Neuron (in vitro differentiated cells): ENCODE results near the genes SLC9A3 and TERT.

DNA sequence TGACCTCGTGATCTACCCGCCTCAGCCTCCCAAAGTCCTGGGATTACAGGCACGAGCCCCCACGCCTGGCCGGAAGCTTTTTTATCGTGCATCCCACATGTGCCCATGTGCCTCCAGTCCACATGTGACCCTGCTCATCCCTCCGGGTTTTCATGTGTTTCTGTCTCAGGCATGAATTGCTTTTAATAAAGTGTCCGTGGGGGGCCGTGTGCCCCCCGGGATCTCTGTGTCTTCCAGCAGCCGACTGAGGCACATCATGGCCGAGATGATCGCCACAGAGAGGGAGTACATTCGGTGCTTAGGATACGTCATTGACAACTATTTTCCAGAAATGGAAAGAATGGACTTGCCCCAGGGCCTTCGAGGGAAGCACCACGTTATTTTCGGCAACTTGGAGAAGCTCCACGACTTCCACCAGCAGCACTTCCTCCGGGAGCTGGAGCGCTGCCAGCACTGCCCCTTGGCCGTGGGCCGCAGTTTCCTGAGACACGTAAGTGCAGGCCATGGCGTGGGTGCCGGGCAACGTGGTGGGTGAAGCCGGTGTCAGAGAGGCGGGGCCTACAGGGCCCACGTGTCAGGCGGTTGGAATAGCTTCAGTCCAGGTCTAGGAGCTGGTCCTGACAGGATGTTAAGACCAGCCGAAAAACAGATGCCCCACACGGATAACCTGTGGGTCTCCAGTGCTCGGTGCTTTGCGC lies 22.0 kb upstream of the LRRC14B start:
- PRO-cap, result no peak

GRCh38 chr5:200826-201575 lies 9.7 kb downstream of the LRRC14B start:
- PRO-cap, result no peak

GRCh38 chr5:399624-400735 lies 43.0 kb upstream of the EXOC3 start:
- PRO-cap, result unidirectional peak, minus-strand start at chr5:400003; unidirectional peak, minus-strand start at chr5:400039

DNA sequence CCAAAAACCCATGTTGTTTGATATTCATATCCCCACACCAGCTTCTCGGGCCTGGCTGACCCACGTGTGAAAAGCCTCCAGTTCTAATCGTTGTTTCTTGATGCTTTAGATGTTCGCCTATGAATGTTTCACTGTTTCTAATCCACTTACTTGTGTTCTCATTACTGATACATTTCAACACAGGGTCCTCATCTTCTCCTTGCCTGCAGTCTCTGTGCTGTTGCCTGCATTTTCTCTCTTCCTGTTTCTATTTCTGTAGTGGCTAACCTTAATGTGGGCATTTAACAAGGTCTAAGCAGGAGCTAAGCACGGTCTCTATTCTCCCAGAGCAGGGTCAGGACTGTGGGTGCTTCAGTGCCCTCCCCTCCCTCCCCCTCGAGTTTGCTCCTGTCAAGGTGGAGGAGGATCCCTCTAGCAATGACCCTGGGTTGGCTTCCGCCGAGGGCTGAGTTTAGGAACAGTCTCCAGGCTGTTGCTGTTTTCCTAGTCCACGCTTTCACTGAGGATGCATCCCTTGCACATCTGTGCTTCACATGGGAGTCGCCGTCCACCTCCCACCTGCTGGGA lies 2.5 kb upstream of the EXOC3 start:
- PRO-cap, result no peak

DNA sequence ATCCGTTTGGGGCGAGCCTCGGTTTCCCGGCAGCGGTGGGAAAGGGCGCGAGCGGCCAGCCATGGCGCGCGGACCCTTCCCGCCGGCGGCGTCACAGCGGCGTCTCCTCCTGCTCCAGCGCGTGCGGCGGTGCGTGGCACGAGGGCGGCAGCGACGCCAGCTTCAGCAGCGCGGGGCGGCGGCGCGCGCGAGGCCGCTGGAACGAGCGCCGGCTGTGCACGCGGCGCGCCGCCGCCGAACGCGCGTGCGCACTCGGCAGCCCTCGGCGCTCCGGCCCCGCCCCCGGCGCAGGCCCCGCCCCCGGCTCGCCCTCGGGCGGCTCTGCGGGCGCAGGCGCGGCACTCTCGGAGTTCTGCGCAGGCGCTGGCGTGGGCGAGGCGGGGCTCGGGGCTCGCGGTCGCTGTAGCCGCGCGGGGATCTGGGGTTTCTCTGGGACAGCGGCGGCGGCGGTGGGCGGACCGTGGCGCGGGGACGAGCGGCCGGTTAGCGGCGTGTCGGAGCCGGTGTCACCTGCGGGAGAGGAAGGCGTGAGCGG lies 30.0 kb downstream of the EXOC3 start:
- PRO-cap, result bidirectional peak, plus-strand start at position 382 of the sequence, minus-strand start at position 135 of the sequence

DNA sequence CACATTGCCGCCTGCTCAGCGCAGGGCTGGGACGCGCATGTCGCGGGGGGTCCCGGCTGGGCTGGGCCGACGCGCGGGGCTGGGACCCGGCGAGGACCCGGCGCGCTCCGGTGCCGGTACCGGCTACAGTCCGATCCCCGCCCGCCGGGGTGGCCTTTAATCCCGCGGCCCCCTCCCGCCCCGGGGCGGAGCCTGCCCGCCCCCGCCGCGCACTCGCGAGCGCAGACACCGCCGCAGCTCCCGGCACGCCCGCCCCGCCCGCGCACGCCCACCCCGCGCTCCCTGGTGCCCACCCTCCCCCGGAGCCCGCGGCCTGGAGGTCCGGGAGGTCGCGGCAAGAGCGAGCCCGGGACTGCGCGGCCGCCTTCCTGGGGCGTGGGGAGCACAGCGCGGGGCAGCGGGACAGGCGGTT lies at the start of gene SLC9A3:
Gene SLC9A3, minus strand, starts transcription at position 132 of the 412 bp plus-strand sequence.
- PRO-cap, result no peak

- PRO-cap, result no peak
Observed at GRCh38 chr5:870166-870655, 19.4 kb upstream of the ZDHHC11 start.

DNA sequence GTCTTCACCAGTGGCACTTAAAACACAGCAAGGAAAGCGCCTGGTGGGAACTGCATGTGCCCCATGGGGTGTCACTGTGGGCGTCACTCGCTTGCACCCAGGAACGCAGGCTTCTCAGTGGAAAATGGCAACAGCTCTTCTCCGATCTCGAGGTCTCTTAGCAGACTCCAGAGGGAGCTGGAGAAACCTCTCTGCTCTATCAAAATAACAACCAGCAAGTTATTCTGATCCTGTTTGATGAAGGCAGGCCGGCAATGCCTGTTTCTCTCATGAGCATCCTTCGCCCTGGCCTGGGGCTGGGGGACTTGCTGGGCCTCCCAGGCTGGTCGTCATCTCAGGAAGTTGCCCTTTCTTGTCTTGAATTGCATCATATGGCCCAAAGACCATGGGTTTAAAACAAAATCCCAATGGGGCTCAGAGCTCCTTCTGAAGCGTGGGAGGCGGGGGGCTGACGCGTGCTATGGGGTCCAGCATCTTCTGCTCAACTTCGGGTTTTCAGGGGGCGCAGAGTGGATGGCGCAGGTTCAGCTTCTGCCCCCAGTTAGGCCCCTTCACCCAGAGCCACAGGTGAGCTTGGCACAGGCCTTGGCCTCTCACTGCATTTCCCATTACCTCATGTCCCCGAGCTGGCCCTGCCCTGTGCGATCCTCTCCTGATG lies 55.7 kb downstream of the TRIP13 start:
- PRO-cap, result no peak

- PRO-cap, result no peak
Observed at GRCh38 chr5:957413-958125, 51.0 kb upstream of the NKD2 start.

DNA sequence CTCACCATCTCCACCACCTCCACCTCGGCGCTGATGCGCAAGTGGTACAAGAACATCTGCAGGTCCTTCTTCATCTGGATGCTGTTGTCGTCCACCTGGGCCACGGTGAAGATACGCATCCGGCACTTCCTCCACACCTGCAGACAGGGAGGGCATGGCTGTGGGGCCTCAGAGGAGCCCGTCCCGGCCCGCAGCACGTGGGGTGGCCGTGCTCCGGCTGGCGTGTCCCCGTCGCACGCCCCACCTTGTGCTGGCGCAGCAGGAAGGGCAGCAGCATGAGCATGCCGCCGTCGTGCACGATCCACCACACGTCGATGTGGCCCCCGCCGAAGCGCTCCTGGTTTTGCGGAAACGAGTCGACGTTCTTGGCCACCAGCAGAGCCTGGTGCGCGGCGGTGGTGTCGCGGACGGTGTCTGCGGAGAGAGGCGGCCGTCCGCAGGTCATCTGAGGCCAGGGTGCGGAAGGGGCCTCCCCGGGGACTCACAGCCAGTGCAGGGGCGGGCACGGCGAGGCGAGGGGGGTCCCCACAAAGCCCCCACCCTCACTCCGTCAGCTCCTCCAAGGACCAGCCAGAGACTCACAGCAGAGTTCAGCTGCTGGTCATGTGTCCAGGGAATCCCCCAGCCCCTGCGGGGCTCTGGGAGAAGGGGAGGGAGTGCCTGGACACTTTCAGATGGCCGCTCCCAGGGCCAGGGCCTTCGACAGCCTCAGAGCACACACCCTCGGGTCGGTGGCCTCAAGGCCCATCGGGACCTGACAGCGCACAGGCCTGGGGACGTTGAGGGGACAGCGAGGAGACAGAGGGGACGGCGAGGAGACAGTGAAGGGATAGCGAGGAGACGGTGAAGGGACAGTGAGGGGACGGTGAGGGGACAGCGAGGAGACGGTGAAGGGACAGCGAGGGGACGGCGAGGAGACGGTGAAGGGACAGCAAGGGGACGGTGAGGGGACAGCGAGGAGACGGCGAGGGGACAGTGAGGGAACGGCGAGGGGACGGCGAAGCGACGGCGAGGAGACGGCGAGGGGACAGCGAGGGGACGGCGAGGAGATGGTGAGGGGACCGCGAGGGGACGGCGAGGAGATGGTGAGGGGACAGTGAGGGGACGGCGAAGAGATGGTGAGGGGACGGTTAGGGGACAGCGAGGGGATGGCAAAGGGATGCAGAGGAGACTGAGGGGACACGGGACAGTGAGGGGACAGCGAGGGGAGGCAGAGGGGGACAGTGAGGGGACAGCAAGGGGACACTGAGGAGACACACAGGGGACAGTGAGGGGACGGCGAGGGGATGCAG lies 47.6 kb downstream of the SLC12A7 start:
- PRO-cap, result no peak

- PRO-cap, result no peak
Observed at GRCh38 chr5:1092057-1092469, 19.8 kb downstream of the SLC12A7 start.

- PRO-cap, result no peak
Observed at GRCh38 chr5:1102809-1103416, 8.9 kb downstream of the SLC12A7 start.

DNA sequence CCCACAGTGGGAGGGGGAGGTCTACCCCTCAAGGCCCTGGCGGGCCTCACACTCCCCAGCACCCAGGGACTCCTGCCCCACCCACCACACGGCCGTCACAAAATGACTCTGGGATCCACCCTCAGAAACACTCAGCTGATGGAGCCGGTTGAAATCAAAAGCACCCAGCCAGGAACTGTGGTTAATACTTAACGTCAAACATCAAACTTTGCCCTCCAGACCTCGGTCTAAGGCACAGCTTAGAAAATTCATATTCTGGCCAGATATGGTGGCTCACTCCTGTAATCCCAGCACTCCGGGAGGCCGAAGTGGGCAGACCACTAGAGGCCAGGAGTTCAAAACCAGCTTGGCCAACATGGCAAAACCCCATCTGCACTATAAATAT lies 6.0 kb downstream of the SLC12A7 start:
- PRO-cap, result no peak

DNA sequence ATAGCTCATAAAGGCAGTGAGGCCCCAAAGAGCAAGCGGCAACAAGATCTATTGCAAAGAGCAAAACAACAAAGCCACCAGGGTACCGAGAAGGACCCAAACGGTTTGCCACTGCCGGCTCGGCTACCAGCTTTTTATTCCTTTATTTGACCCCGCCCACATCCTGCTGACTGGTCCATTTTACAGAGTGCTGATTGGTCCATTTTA lies 28.5 kb upstream of the SLC6A19 start:
- PRO-cap, result no peak

DNA sequence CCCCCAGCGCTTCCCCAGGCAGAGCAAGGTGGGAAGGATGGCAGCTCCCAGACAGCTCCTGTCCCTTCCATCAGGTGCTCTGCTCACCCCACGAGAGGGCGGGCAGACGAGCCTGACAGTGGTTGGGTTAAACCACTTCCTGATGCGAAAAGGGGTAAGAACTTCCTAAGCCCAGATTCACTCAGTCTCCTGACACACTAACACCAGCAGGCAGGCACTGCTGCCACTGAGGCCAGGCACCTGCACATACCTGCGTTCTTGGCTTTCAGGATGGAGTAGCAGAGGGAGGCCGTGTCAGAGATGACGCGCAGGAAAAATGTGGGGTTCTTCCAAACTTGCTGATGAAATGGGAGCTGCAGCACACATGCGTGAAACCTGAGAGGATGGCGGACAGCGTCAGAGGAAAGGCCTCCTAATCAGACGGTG lies 29.9 kb downstream of the SLC6A18 start:
- PRO-cap, result no peak

GRCh38 chr5:1294024-1295341 lies at the start of gene TERT:
Gene TERT (minus strand): TSS chr5:1295068.
- PRO-cap, result unidirectional peak, plus-strand start at chr5:1294632; bidirectional peak, plus-strand start at chr5:1295235, minus-strand start at chr5:1295052

- PRO-cap, result no peak
Observed at GRCh38 chr5:1338796-1339330, 6.0 kb downstream of the CLPTM1L start.

GRCh38 chr5:1344021-1344692 lies 742 bp downstream of the CLPTM1L start:
- PRO-cap, result no peak

DNA sequence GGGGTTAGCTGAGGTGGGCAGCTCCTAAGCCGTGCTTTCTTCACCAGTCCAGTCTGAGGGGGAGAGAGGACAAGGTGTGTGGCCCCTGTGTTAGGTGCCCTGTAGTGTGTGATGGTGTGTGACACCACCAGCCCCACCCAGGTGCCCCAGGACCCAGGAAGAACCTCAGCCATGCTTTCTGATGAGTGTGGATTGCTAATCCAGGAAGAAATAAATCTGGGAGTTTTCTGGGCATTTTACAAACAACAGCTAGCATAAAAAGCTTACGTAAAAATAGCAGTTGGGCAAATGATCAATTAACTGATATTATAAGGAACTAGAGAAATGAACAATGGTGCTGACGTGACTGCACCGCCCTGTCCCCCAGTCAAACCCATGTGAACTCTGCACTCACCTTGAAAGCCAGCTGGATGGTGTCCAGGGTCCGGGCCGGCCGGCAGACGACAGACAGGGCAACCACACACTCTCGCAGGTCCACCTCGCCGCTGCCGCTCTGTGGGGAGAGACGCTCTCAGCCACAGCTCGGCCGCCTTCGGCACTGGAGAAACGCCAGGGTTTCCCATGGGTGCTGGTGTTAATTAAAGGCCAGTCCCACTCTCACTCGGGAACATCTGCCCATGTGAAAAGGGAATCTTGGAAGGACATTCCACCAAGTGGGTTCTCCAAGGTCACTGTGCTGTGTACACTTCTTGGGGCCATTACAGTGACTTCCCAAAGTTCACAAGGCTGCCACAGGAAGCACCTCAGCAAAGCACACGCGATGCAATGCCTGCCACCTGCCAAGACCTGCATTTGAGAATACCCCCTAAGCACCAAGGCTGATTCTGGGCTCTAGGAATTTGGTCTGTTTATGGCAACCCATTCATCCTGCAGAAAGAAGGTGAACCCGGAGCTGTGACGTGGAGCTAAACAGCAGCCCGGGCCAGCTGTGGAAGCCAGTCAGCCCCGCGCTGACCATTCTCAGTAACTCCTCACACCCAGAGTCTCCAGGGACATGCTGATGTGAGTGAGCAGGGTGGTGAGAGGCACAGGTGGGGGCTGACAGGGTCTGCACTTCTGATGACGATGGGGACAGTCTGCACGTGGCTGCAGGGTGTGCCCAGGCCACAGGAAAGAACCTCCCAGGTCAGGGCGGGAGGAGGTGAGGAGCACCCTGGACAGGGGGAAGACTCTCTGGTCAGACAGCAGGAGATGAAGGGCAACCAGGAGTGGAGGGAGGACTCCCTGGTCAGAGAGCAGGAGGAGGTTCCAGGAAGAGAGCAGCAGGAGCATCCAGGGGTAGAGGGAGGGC lies 25.6 kb upstream of the SLC6A3 start:
- PRO-cap, result no peak

GRCh38 chr5:1668229-1668679 lies 131.4 kb downstream of the MRPL36 start:
- PRO-cap, result no peak